Neural cell (in vitro differentiated cells): ENCODE measurements around a stretch of chr9.

- RAMPAGE, long total RNA = no peak
These were observed 5.2 kb upstream of the RALGDS start for GRCh38 chr9:133125890-133127019.

DNA sequence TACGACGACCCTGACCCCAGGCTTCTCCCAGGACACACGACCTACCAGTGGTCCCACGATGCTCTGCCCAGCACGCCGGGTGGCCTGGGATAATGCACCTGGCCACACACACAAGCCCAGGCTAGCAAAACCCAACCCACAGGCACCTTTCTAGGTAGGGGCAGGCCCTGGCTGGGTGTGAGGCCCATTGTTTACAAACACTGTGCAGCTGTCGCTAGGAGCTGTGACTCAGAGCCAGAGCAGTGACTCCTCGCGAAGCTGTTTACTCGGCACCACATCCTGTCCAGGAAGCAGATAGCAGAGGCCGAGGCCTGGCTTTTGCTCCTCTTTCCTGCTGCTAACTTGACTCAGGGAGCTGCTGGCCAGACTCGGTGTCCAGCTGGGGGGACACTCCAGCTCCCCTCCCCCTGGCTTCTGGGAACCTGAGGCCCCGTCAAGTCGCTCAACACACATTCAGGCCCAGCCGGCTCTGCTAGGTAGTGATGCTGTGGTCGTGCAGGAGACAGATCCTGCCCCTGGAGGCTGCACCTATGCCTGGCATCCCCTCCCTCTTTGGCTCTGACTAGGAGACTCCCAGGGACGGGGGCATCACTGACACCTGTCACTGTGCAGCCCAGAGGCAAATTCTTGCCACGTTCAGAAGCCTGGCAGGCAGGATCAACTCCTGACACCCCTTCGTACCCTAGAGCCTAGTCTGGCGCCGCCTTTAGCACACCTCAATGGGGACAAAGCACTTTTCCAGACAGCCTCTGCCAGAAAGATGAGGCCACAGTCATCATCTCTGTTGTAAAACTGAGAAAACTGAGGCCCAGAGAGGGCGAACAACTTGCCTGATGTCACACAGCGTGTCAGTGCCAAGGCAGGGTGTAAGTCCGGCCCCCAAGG, 12.9 kb upstream of the RALGDS start:
- RAMPAGE, long total RNA = no peak

DNA sequence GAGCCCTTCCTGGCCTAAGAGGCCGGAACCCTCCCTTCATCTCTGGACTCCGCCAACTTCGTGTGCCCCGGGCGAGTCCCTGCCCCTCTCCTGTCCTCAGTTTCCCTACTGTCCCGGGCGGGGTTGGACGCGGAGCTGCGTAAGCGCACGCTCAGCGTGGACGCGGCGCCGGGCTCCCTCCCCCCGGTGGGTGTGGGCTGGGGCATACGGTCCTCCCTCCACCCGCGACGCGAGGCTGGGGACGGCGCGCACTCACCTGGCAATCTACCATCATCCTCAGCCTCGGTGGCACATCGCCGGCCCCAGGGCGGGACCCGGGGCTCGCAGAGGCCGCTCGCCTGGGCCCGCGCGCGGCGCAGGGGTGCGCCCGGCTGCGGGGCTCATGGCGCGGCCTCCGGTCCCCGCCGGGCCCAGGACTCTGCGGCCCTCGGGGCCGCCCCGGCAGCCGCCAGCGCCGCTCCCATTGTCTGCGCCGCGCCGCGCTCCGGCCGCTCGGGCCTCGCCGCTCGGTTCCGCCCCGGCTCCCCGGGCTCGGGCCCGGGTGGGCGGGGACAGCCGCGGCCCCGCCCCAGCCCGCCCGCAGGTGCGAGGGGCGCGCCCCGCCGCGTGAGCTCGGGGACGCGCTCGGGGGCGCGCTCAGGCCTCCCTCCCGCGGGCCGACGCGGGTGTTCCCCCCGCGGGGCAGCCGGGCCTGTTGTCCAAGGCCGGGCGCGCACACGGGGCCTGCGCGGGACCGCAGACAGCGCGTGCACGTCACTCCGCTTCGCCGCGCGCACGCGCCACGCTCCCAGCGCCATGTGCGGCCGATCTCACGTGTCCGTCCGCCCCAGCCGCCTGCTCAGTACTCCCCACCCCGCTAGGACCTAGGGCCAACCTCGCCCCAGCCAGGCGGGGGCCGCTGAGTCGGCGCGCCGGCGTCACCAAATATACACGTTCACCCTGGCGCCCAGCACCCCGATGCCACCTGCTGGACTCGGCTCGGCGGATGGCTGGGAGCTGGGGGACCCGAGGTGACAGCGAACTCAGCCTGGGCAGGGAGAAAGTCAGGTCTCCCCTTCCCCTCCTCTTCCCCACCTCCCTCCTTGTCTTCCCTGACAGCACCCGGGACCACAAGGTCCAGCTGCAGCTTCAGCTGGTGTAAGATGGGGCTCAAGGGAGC, 14.6 kb downstream of the GBGT1 start:
- RAMPAGE, long total RNA = no peak

DNA sequence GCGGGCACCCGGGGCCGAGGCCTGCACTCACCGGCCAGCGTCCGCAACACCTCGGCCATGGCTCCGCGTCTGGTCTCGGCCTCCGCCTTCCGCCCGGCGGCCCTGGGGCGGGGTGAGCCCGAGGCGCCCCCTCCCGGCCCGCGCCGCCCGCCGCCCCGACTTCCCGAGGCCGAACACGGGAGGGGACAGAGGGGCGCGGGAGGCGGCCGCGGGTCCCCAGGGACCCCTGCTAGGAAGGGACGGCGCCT, 60.9 kb downstream of the SURF6 start:
- RAMPAGE, long total RNA = no peak

DNA sequence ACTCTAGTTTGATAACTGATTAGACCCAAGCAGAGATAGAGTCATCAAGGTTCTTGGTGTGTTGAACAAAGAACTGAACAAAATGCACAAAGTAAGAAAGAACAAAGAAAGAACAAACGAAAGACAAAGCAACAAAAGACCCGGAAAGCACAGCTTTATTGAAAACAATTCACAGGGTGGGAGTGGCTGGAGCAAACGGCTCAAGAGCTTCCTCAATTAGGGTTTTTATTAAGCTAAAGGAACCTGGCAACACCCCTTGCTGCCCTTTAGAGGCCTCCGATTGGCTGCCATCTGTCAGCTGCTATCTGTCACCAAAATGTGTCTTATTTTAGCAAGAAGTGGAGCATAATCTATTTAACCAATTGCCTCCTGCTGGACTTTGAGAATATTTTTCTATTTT, 53.5 kb downstream of the SURF6 start:
- RAMPAGE, long total RNA = no peak

DNA sequence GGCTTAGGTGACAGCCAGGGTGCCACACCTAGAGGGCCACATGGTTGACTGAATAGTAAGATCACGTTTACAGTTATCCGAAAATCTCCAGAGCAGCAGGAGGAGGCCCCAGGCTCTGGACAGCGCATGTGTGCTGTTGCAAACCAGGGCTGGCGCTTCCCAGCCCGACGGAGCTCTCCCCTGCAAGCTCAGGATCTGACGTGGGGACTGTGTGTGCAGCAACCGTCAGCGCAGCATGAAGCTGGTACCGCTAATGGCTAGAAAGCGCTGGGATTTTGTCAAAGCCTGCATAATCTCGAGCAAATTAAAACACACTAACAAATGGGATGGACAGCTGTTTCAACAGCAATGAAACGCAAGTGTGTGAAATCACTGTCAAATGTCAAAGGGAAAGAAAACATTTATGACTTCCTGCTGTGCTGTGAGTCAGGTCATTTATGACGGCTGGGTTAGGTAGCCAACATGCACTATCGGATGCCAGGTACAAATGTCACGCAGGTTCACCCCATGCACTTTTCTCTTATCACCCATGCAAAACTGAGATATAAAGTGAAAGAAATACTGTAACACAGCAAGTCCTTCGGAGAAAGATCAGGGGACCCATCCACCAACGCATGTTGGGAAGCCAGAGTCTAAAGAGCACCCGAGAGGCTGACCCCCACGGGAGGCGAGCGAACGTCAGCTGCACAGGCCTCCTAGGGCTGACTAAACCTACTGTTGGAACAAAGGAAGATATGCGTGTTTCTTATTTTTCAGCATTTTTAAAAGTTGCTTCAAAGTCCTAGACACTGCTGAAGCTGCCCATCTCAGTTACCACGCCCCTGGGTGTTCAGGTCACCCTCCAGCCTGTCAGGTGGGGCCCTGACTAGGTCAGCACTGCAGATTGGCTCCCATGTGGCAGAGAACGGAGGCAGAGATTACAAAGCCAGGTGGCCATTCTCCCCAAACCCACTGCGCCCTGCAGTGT, 7.3 kb downstream of the SURF4 start:
- RAMPAGE, long total RNA = no peak

- RAMPAGE, long total RNA = no peak
These were observed 18.8 kb upstream of the CACFD1 start for GRCh38 chr9:133440918-133441506.

- RAMPAGE, long total RNA = no peak
These were observed 13.2 kb upstream of the SLC2A6 start for GRCh38 chr9:133491948-133492601.

DNA sequence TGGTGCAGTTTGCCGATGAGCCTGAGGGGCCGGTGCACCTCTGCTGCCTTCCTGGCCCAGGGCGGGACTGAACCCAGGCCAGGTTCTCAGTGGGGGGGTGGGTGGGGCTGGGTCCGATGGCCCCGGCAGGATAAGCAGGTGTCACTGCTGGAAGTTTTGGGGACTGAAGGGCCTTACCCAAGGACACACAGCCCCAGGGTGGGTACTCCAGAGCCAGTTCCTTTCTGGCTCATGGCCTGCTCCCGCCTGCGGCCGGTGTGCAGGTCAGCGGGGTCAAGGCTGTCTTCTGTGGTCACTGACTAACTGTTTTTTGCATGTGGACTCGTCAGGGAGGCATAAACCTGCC, 18.4 kb downstream of the MYMK start:
- RAMPAGE, long total RNA = no peak

DNA sequence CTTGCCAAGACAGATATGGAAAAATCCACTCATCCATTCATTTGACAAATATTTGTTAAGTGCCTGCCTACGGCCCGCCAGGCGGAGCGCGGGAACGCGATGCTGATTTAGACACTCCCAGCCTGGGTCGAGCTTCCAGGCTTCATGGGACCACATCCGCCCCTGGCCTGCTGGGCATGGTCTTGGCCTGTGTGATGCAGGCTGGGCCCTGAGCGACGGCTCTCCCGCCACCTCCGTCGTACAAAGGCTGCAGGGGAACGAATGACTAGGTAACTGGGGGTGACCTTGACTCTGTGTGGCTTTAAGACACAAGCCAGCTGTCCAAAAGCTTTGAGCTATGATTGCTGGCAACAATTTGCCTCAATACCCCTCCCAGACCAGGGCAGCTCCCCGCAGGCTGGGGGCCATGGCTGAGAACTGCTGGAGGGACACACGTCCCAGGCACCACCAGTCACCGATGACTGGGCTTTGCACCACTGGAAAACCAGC, 18.0 kb downstream of the MYMK start:
- RAMPAGE, long total RNA = no peak

DNA sequence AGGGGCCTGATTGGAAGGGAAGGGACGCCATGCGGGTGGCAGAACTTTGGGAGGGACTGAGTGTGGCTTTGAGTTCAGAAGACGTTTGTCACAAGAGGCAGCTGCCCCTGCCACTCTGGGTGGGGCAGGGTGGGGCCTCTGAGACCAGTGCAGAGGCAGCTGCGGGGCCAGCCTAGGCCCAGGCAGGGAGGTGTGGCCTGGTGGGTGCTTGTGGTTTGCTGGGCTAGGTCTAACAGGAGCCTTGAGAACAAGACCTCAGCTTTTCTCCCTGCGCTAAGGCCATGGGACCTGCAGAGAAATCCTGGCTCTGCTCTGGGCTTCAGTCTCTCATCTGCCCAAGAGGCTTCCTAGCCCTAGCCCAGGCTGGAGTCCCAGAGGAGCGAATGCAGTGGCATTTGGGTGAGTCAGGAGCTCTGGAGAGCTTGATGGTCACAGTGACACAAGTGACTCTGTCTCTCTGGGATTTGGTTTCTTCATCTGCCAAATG, 2.3 kb downstream of the MYMK start:
- RAMPAGE, long total RNA = no peak

- RAMPAGE, long total RNA = no peak
These were observed 37.1 kb downstream of the SARDH start for GRCh38 chr9:133700617-133701985.

- RAMPAGE, long total RNA = no peak
These were observed 31.2 kb downstream of the SARDH start for GRCh38 chr9:133706867-133707495.

DNA sequence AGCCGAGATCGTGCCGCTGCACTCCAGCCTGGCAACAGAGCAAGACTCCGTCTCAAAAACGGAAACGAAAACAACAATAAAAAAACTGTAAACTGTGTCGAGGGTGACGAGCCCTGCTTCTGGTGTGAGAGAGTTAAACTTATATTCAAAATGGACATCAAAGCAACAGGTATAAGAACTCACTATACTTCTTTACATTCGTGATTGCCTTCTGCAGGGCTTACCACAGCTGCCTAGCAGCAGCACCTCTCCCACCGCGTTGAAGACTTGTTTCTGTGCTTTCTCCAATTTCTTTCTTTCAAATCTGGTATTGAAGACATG, 18.1 kb upstream of the SARDH start:
- RAMPAGE, long total RNA = no peak

GRCh38 chr9:133792265-133792889, 54.2 kb upstream of the SARDH start:
- RAMPAGE, long total RNA = no peak

DNA sequence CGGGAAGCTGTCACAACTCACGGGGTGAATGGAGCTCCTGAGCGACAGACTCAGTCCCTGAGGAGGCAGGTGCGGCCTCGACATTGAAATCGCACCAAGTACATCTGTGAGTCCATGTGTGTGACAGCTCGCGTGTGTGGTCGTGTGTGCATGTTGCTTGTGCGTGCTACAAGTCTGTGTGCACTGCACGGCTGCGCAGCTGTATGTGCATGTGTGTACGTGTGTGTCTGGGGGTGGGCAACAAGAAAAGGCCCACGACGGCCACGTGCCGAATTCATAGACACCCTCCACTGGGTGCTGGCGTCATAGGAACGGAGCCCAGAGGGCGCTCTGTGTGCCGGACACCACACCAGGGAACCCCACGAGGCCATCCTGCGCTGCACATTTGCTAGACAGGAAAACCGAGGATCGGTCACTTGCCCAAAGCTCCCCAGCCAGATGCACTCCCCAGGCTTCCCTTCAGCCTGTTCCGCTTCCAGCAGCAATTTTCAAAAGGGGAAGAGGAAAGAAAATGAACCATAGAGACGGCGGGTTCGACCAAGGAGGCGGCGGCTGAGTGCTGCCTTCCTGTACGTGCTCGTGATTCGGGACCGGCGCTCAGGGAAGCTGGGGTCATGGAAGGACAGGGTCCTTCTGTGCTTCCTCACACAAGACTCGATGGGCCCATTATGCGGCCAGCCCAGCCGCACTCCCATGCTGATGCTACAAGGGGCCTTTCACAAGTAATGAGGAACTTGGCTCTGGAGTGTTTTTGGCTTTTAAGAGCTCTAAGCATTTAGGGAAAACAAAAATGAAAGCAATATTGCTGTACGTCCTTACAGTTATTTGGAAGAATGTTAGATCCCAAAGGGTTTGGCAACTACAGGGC, 124.5 kb upstream of the SARDH start:
- RAMPAGE, long total RNA = no peak

- RAMPAGE, long total RNA = no peak
These were observed 2.3 kb downstream of the BRD3 start for GRCh38 chr9:134065389-134066051.

DNA sequence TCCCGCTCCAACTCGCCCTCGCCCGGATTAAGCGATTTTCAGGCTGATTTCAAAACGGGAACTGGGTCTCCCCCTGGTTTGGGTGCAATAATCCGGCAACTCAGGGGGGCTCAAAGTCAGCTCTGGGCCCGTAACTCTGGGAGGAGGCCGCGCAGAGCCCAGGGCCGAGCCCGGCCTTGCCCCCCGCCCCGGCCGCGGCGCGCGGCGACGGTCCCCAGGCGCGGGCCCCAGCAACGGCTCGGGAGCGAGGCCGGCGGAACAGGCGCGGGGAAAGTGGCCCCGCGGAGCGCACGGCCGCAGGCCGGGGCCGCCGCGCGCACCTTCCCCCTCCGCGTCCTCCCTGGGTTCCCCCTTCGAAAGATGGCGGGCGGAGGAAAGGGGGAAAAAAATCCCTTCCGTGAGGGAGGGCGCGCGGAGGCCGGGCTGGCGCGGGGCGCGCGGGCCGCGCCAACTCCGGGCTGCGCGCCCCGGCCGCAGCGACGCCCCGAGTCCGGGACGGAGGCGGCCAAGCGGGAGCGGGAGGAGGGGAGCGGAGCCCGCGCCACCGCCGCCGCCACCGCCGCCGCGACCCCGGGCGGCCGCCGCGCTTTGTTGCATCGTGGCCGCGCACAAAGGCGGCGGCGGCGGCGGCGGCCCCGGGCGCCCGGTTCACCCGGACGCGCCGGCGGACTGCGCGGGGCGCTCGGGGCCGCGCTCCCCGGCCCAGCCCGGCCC, 496 bp downstream of the BRD3 start:
- RAMPAGE, long total RNA = no peak

DNA sequence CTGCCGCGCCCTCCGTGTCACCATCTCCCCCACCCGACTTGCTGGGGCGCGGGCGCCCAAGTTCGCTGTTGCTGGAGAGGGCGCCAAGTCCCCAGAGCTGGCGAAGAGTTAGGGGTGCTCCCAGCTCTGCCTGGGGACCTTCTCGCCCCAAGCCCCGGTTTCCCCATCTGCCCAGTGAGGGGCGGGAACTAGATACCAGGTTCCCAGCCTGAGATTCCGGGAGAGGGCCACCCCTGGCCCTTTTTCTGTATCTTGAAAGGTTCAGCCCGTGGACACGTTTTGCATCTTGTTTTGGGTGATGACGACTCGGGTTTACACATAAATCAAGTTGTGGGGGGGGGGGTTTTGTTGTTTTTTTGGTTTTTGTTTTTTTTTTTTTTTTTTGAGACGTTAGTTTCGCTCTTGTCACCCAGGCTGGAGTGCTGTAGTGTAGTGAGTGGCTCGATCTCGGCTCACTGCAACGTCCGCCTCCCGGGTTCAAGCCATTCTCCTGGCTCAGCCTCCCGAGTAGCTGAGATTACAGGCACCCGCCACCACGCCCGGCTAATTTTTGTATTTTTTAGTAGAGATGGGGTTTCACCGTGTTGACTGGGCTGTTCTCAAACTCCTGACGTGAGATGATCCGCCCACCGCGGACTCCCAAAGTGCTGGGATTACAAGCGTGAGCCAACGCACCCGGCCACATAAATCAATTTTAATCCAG, 940 bp upstream of the BRD3 start:
- RAMPAGE, long total RNA = no peak

DNA sequence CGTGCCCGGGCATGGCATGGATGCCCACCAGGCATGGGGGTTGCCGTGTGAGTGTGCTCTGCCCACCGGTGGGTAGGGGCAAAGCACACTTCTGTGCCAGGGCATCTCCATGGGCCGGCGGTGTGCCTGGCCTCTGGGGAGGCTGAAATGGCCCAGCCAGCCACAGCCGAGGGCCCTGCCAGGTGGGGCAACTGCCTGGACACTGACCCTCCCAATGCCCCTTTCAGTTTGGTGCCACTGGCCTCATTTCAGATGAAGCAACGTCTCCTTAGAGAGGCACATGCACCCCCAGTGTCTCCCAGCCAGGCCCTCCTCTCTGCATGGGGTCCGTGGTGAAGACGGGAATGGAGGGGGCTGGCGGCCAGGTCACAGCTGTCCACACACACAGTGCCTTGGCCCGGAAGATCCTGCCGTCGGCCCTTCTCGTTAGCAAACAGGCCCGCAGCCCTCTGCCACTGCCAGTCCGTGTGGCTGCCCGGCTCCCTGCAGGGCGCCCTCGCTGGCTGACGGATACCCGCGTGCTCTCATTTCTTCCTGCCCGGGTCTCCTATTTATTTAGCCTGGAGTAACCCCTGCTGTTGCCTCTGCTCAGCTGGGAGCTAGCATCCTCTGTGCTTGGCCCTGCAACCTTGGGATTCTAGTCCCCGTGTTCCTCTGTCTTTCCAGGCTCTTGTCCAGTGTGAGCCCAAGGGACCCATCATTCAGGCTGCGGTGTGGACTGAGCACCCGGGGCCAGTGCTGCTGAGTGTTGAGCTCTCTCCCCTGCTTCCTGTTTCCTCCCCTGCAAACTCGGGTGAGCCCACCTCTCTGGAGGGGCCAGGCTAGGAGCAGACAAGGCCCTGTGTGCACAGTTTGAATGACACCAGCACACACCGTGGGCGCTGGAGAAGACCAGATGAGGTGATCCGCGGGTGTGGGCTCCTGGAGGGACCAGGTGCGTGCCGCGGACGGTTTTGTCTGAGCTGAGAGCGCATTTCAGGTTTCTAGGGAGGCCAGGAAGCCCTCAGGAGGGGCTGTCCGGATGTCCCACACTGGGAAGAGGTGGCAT, 42.9 kb downstream of the WDR5 start:
- RAMPAGE, long total RNA = no peak